Bronchus fibroblast of lung (primary cell): ENCODE results near the genes PASK and ING5.

- RAMPAGE, long total RNA, result no peak
Measured at GRCh38 chr2:241055374-241055941, 46.6 kb downstream of the MTERF4 start.

GRCh38 chr2:241069875-241070753, 32.0 kb downstream of the MTERF4 start:
- RAMPAGE, long total RNA, result no peak

DNA sequence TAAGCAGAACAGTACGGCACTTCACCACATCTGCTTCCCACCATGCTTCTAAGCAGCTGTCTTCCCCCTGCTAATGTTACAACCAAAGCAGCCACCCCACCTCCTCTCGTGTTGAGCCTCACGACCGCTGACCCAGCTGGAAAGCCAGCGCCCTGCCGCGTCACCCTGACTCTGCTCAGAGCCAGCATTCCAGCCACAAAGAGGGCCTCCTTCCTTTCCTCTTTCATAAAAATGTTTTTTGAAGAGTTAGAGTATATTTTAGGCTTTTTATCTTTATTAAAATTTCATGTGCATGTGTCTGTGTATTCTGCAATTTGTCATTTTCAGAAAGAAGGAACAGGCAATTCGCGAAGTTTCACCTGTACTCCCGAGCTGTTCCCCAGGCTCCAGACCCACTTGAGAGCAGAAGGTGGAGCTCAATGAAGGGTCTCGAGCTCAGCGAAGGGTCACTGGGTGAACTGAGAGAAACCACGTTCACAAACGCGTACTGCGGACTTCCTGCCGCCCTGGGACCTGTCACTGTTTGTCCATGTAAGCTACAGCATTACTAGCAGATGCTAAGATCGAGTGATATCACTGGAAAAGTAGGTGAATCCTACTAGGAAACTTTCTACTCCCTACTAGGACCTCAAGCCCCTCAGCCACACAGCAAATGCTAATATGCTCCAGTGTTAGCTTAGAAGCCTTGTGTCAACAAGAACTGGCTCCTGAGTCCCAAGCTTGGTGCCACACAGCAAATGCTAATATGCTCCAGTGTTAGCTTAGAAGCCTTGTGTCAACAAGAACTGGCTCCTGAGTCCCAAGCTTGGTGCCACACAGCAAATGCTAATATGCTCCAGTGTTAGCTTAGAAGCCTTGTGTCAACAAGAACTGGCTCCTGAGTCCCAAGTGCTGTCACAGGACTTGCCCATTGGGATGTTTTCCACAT, 9.0 kb downstream of the MTERF4 start:
- RAMPAGE, long total RNA, result no peak

GRCh38 chr2:241102994-241103616, 1.0 kb upstream of the MTERF4 start:
- RAMPAGE, long total RNA, result no peak

- RAMPAGE, long total RNA, result no peak
Measured at GRCh38 chr2:241149102-241149994, at the start of gene PASK. PASK (minus strand) TSS chr2:241149472.

GRCh38 chr2:241239482-241240225, 51.2 kb downstream of the ANO7 start:
- RAMPAGE, long total RNA, result no peak

DNA sequence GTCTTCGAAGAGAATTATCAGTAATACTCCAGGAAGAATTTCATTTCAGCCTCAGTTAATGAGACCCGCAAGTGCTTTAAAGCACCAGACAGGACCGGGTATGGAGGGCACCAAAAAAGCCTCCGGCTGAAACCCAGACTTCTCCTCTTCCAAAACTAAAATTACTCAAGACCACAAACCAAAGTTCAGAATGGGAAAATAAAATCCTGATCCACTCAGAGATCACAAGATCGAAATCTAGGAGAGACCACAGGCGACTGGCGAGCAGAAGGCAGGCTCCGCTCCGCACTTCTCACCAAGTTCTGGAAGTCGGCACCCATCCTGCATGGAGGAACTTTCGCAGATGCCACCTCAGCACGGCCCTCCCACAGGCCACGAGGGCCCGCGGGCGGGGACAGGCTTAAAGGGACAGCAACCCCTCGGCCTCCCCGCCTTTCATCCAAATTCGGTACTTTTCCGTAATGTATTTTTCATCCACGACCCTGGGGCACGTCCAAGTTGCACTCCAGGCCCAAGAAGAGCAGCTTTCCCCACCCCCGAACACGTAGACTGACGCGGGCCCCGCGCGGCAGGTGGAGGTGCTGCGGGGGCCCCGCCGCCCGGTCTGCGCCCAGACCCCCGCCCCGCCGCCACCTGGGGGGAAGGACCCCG, 43.7 kb downstream of the HDLBP start:
- RAMPAGE, long total RNA, result no peak

DNA sequence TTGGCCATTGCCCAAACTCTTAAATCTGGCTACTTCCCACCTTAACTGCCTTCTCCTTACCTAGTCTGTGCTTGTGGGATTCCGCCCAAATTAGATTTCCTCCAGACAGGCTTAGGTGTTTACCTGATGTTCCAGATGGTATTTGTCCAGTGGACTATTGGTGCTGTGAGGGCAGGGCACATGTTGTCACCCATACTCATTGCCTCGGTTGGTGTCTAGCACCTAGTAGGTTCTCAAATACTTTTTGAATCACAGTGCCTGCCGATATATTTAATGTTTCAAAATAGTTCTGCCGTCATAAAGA, 1.0 kb downstream of the SEPTIN2 start:
- RAMPAGE, long total RNA, result no peak

DNA sequence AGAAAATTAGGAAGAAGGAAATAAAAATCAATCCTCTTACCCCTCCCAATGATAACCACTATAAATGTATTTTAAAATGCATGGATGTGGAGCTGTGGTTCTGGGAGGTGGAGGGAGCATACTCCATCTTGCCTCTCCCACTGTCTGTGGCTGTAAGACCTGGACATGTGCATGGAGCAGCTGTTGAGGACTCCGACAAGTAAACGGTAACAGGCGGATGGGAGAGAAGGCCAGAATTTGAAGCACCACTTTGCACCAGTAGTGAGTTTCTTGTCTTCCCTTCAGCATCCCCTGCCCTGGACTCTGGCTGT, 6.7 kb downstream of the FARP2 start:
- RAMPAGE, long total RNA, result no peak

DNA sequence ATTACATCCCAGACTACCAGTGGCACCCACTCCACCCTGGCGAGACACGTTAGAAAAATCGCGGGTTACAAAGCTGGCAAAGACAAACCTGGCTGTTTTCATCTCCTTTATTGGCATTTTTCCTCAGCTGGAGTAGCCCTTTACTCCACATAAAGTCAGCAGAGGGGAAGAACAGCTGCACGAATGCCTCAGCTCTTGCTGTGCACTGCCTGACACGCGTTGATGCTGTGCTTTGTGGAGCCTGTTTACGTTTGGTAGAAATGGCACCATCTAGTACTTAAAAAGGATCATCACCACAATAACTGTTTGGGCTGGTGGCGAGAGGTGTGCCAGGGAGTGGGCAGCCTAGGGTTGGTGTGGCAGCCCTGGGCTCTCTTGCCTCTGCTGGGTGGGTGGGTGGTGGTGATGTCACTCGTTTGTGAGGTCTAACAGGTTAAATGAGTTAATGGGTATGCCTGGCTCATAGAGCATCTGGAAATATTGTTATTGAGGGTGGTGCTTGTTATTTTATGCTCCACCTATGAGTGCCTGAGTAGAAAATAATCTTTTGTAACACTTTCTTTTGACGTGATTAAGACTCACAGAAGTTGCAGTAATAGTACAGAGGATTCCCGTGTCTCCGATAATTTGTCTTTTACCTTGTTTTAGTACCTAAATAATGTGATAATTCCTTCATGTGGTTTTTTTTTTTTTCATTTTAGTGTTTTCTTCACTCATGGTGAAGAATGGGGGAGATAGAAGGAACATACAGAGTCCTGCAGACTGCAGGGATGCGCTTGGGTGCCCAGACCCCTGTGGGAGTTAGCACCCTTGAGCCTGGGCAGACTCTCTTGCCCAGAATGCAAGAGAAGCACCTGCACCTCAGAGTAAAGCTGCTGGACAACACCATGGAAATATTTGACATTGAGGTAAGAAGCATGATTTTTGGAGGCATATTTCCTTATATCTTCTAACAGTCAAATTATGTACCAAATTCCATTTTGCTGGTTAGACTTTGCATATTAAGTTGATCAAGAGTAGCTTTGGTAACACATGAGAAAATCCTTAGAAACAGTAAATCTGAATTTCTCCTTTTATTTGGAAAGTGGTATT, 16.6 kb downstream of the FARP2 start:
- RAMPAGE, long total RNA, result no peak

- RAMPAGE, long total RNA, result no peak
Measured at GRCh38 chr2:241508681-241509241, 377 bp upstream of the STK25 start.

- RAMPAGE, long total RNA, result no peak
Measured at GRCh38 chr2:241572162-241572742, 13.7 kb downstream of the BOK start.

- RAMPAGE, long total RNA, result no peak
Measured at GRCh38 chr2:241685998-241686630, 501 bp downstream of the DTYMK start.

DNA sequence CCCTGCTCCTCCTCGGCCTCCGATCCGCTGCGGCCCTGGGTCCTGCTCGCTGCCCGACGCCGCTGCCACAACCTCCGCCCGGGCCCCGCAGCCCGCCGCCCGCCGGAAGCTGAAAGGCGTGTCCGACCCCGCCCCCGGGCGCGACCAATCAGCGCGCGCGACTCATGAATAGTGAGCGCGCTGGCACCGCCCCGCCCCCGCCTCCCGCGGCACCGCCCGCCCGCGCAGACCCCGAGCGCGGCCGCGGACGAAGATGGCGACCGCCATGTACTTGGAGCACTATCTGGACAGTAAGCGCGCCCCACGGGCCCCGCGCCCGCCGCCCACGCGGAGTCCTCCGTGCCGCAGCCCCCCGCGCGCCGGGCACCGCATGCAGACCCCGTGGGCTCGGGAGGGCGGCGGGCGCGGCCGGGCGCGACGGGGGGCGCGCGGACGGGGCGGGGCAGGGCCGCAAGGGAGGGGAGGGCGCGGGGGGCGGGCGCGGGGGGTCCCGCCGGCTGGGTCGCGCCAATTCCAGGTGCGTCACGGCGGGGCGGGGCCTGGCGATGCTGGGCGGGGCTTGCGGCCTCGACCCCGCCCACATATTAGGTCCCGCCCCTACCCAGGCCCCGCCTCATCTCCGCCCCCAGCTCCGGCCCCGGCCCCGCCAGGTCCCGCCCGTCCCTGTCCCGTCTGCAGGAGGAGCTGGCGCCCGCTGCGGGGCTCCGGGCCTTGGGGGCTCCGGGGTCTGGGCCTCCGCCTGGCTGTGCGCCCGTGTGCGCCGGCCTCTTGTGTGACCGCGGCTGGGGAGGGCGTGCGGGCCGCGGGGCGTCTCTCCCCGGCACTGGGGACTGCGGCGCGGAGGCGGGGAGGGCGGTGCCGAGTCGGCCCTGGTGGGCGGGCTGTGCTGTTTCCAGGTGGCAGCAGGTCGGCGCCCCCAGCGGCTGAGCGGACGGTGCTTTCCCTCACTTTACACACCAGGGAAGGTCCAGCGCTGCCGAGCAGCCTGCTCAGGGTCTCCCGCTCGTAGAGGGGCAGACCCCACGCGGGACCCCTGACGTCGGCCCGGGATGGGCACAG, at the start of gene ING5:
Gene ING5, plus strand, starts transcription at position 227 of the 1,059 bp plus-strand sequence.
- RAMPAGE, long total RNA, result start-site peak on the plus strand centred at position 233 of the sequence, 16 bp wide, 185 and 150 reads in 2 replicates

GRCh38 chr2:241748575-241749735, 14.5 kb downstream of the D2HGDH start:
- RAMPAGE, long total RNA, result no peak

GRCh38 chr2:241804417-241805347, 4.3 kb upstream of the NEU4 start:
- RAMPAGE, long total RNA, result no peak

DNA sequence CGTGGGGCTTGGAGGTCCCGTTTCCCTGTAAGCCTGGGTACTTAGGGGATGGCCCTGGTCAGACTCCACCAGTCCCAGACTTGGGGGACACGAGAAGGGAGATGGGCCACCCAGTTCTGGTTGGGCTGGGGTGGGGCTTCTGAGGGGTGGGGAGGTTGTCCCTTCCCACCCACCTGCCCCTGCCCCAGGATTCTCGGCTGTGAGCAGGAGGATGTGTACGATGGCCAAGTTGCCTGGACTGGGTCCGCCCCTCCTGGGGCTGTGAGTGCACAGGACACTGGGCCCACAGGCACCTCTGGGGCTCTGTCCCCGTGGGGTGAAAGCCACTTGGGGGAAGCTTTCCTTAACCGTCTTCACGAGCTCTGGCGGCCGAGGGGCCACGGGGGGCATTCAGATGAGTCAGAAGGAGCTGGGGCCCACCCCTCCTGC, 951 bp downstream of the NEU4 start:
- RAMPAGE, long total RNA, result no peak

DNA sequence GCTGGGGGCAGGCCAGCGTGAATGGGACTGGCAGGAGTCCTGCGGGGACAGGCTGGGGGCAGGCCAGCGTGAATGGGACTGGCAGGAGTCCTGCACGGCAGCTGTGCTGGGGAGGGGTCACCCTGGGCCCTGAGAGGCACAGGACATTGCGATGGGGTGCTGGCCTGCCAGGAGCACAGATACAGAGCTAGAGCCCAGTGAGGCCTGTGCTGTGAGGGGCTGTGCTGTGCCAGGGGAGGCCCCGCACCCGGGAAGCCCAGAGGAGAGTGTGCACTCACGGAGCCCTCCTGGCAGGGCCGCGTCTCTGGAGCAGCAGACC, 1.8 kb downstream of the NEU4 start:
- RAMPAGE, long total RNA, result no peak

- RAMPAGE, long total RNA, result no peak
Measured at GRCh38 chr2:241863089-241864223, 4.8 kb upstream of the PDCD1 start.

DNA sequence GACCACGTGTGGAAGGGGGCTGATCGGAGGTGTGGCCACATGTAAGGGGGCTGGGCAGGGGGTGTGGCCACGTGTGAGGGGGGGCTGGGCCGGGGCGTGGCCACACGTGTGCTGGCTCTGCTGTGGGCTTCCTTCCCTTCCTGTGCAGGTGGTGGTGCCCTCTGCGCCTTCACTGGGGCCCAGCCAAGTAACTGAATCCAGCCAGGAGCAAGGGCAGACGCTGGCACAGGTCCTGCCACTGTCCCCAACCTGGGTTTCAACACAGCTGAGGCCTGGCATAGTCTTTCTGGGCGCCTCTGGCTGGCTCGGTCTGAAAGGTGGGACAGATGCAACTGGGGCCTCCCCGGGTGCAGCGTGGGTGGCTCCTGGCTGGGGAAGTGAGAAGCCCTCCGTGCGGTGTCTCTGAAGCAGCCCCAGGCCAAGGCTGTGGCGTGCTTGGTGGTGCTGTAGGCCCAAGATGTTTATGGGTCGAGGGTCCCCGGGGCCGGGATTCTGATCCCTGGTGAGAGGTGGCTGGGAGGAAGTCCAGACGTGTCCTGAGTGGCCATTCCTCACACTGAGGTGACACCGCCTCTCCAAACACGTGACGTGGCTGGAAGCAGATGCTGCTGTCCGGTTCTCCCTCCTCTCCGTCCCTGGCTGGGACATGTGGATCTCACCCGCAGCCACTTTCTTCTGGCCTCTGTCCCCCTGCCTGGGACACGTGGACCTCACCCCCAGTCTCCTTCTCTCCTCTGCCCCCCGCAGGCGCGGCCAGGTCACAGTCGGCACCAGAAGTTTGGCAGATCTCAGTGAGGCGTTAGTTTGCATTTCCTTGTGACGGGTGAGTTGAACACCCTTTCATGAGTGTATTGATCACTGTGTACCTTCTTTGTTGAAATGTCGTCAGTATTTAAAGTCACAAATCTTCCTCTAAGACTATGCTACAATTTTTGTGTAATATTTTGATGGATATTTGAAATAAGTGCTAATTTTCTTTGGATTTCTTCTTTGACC, 12.6 kb downstream of the RTP5 start:
- RAMPAGE, long total RNA, result no peak